ENCODE results near the gene PRDM12.

GRCh38 chr9:130354189-130354579 is 88.6 kb downstream of the HMCN2 start:
- RRBS: 100% methylated on average over 3 of the region's 9 CpGs

- RRBS: 86% methylated on average over 3 of the region's 8 CpGs
These were observed 30.6 kb upstream of the ASS1 start for GRCh38 chr9:130414248-130414560.

- RRBS: no CpG with 5 or more reads among the region's 7 CpGs
These were observed 1.8 kb upstream of the ASS1 start for GRCh38 chr9:130442916-130443432.

GRCh38 chr9:130444091-130444464 is 683 bp upstream of the ASS1 start:
- RRBS: 29% methylated on average over 4 of the region's 9 CpGs

DNA sequence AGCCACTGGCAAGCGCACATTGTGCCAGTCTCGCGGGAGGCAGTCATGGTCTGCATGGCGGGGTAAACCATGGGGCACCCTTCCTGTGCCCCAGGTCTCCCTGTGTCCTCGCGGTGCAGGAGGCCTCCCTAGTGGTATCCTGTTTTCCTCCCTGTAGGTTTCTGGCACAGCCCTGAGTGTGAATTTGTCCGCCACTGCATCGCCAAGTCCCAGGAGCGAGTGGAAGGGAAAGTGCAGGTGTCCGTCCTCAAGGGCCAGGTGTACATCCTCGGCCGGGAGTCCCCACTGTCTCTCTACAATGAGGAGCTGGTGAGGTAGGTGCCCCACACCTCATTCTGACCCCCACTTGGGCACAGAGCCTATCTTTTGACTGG is 49.9 kb downstream of the ASS1 start:
- RRBS: no CpG with 5 or more reads among the region's 12 CpGs

DNA sequence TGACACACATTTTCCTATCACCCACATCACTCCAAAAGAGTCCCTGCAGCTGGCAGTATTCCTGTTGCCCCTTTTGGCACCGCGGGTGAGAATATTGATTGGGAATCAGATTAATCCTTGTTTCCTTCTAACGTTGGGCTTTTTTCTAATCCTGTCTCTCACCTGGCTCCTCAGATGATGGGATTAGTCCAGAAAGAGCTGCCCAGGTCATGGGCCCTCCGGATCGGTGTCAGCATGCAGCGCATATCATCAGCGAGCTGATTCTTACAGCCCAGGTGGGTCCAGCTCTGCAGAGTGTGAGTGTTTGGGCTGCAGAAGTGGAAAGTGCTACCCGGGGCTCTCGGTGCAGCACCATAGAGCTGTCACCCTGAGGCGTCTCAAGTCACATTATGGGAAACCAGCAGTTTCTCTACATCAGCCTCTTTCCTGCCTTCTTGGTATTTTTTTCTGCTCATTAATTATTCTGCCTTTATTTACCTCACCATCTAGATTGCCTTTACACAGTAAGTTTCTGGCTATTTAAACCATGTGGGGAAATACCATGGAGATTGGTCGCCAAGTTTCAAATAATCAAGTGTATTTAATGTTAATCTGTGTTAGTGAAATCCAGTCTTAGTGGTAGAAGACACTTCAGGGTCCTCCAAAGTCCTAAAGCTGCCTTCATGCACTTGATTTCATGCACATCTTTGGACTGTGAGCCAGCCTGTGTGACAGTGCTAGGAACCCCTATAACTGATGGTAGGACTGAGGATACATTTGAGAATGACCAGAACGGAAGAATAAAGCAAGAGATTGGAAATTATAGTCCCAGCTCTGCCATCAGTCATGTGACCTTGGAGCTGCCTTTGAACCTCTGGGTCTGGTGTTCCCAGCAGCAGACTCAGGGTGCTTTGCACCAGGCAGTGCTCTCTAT is 40.7 kb upstream of the PRDM12 start:
- RRBS: 96% methylated on average over 4 of the region's 12 CpGs

DNA sequence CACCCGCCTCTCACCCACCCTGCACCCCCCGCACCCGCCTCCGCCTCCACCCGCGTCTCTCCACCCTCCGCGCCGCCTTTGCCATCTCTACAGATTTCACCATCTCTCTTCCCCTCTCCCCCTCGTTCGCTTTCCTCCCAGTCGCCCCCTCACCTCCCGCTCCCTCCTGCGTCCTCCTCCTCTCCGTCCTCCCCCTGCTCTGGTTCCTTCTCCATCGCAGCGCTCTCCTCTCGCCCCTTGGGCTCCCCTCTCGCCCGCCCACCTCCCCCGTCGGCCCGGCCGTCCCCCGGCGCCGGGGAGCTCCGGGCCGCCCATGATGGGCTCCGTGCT is at the start of gene PRDM12:
TSS of gene PRDM12 (plus strand) at position 254 of the 330 bp plus-strand sequence.
- RRBS: no CpG with 5 or more reads among the region's 30 CpGs

- RRBS: no CpG with 5 or more reads among the region's 8 CpGs
These were observed 7.8 kb downstream of the EXOSC2 start for GRCh38 chr9:130701179-130701965.

GRCh38 chr9:130712467-130713193 is 19.1 kb downstream of the EXOSC2 start:
- RRBS: 2% methylated on average over 41 of the region's 71 CpGs

- RRBS: no CpG with 5 or more reads among the region's 6 CpGs
These were observed 4.6 kb downstream of the ABL1 start for GRCh38 chr9:130839491-130840133.

- RRBS: no CpG with 5 or more reads among the region's 9 CpGs
These were observed 13.6 kb upstream of the AIF1L start for GRCh38 chr9:131082711-131083247.

- RRBS: 91% methylated on average over 3 of the region's 19 CpGs
These were observed 2.2 kb downstream of the AIF1L start for GRCh38 chr9:131098237-131099213.

- RRBS: no CpG with 5 or more reads among the region's 11 CpGs
These were observed 4.1 kb downstream of the AIF1L start for GRCh38 chr9:131100326-131100907.

- RRBS: 96% methylated on average over 10 of the region's 25 CpGs
These were observed 13.5 kb upstream of the NUP214 start for GRCh38 chr9:131111726-131112373.

DNA sequence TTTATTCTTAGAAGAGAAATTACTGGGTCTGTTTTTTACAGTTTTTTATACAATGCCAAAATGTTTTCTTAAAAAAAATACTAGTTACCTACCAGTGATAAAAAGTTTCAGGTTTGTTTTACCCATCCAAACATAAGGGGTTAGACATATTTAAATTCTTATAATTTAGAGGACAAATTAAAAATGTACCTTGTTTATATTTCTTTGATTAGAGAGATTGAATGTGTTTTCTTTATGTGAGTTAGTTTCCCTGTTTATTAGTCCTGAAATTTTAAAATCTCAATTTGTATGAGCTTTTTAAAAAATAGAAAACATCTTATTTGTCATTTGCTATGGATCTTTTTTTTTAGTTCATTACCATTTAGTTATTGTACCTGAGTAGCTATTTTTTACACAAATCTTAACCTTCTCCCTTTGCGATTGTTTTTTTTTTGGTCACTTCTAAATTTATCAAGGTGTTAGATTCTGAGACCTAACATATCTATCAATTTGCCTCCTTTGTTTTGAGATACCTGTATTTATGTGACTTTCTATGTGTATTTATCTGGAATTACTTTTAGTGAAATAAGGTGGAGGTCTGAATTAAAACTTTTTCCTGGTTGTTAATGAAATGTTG is 18.1 kb downstream of the NUP214 start:
- RRBS: no CpG with 5 or more reads among the region's 1 CpG

DNA sequence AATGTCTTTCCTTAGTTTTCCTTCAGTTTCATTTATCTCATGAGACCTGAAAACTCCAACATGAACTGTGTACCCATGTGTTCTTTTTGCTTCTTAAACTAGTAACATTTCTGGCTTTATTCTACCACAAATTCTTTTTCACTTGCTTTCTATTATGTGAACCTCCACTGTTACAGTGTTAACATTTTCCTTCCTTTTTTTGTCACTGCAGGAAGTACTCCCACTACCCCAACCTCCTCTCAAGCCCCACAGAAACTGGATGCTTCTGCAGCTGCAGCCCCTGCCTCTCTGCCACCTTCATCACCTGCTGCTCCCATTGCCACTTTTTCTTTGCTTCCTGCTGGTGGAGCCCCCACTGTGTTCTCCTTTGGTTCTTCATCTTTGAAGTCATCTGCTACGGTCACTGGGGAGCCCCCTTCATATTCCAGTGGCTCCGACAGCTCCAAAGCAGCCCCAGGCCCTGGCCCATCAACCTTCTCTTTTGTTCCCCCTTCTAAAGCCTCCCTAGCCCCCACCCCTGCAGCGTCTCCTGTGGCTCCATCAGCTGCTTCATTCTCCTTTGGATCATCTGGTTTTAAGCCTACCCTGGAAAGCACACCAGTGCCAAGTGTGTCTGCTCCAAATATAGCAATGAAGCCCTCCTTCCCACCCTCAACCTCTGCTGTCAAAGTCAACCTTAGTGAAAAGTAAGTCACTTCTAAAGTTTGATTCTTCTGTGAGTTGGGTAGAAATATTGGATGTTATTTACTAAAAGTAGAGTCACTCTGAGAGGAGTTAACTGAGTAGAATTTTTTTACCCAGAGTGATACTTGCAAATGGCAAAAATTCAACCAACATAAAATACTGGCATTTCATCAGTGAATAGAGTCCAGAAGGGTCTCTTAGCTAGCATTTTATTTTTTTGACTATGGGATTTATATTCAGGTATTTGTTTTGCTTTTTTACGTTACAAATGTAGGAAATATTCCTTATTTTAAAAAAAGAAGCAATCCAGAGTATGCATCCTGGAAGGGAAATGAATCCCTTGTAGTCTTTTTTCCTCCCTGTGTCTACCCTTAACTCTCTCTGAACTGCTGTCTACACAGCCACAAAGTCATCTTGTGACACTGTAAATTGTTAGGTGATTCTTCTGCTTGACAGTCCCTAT is 19.1 kb downstream of the NUP214 start:
- RRBS: no CpG with 5 or more reads among the region's 4 CpGs

DNA sequence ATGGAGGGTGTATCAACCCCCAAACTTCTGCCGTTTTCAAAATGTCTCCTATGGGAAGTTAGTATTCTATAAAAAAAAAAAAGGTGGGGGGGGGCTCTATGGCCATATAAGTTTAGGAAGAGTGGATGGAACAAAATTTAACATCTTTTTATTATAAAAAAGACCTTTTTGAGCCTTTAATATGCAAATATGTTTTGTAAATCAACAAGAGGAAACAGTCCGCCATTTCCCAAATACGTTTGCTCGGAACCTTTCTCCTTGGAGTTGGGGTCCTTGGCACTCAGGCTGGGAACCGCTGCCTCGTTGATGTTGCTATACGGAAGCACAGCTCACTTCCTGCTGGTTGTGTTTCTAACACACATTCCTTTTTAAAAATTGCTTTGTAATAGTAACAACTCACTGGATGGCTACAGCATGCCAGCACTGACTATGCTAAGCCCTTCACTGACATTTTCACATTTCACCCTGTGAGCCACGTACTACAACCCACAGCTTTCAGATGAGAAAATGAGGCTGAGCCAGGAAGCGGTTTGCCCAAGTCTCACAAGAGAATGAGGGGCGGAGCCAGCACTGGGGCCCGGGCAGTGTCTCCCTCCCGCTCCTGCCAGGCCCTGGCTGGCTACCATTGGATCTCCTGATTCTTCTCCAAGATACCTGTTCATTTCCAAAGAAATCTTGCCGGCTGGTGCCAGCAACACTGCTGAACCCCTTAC is 38.5 kb downstream of the FAM78A start:
- RRBS: 4% methylated on average over 3 of the region's 13 CpGs

DNA sequence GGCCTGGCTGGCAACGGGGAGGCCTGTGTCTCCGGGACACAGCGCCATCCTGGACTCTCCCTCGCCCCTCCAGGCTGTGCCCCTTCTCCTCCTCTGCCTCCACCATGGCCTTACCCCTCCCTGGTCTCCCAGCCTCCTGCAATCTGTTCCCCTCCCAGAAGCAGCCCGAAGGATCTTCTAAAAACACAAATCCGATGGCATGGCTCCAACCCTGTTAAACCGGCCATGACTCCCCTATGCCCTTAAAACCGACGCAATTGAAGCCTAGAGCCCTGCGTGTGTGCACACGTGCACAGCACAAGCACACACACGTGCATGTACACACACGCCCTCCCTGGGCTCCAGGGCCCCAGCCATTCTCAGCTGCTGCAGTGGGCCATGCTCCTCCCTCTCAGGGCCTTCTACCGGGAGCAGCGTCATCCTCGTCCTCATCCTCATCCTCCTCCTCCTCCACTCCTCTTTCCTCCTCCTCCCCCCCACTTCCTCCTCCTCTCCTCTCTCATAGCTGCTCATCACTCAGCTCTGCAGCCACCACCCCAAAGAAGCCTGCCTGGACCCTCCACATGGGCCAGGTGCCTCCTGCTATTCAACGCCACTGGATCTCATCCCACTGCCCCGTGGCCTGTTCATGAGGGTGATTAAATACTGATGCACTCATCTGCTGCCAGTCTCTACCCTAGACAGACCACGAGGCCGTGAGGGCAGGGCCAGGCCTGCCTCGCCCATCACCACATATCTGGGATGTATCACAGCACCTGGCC is 10.1 kb downstream of the FAM78A start:
- RRBS: no CpG with 5 or more reads among the region's 21 CpGs

DNA sequence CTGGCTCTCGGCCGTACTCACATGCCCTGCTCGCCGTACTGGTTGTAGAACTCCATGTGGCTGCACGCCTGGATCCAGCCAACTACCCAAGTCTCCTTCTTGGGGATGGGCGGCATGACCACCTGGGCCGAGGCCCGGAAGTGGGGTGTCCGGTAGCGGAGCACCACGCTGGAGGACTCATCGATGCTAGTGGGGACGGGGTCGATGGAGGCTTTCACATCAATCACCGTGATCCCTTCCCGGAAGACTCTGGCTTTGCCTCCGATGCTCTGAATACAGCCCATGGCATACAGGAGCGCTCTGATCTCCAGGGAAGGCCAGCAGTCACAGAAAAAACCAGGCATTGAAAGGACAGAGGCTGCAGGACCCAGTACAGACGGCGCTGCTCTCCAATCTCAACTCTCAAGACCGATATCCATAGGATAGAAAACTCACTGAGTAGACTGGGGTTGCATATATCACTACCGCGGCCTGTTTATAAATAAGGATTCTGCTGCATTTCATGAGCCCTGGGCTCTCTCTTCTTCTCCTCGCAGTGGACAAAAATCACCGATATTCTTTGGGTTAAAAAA is 388 bp downstream of the FAM78A start:
- RRBS: under 1% methylated on average over 6 of the region's 25 CpGs

GRCh38 chr9:131282525-131283663 is 6.6 kb upstream of the FAM78A start:
- RRBS: 17% methylated on average over 24 of the region's 76 CpGs

Data from mononuclear cell (primary cell).